Ileum (tissue), 1 donor: ENCODE results near the genes MT1E and PLLP.

DNA sequence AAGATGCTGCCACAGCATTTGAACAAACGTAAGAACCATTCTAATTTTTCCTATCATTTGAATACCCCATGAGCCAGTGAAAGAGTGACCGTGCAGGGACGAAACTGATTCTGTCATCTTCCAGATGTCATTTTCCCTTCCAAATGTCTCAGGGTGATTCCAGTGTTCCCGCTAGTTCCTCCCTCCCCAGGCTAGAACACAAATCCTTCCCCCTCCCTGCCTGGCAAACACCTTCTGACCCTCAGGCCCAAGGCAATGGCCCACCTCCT, 2.6 kb downstream of the MT2A start:
- PRO-cap, result no peak

DNA sequence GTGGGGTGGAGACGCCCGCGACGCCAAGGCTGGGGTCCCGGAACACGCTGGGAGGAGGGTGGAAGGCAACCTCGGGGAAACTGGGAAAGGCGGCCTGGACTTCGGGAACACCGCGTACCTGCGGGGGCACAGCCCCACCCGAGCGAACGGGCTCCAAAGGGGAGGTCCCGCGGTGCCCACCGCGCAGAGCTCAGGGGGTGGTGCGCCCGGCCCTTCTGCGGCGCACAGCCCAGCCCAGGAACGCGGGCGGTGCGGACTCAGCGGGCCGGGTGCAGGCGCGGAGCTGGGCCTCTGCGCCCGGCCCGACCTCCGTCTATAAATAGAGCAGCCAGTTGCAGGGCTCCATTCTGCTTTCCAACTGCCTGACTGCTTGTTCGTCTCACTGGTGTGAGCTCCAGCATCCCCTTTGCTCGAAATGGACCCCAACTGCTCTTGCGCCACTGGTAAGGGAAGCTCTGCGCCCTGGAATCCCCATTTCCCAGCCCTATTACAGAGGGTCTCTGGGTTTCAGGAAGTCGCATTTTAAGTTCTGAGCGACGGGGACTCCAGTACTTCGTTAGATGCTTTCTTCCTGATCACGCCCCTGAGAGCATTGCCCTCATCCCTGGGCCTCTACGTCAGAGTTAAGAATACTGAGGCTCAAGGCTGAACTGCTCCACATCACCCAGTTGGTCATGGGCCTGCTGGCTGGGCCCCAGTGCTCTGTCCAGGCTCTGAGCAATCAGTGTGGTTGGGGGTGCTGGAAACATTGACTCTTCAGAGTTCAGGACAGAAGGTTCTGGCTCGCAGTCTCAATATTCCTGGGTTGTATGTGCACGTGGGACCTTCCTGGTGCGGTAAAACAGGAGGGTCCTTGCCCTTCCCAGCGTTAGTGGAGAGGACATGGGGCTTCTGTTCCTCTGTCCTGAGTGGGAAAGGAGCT, at the start of gene MT1E:
MT1E (plus strand) TSS at position 345 of the 922 bp plus-strand sequence.
- PRO-cap, result bidirectional peak, plus-strand start at position 345 of the sequence, minus-strand start at position 82 of the sequence; bidirectional peak, plus-strand start at position 667 of the sequence, minus-strand start at position 558 of the sequence

GRCh38 chr16:56631906-56632360, 526 bp upstream of the MT1M start:
- PRO-cap, result bidirectional peak, plus-strand start at chr16:56632229, minus-strand start at chr16:56632240

GRCh38 chr16:56638882-56639151, 351 bp downstream of the MT1A start:
- PRO-cap, result no peak

GRCh38 chr16:56915765-56916264, 16.1 kb upstream of the HERPUD1 start:
- PRO-cap, result no peak

GRCh38 chr16:57003685-57004171, 14.4 kb downstream of the NLRC5 start:
- PRO-cap, result no peak

DNA sequence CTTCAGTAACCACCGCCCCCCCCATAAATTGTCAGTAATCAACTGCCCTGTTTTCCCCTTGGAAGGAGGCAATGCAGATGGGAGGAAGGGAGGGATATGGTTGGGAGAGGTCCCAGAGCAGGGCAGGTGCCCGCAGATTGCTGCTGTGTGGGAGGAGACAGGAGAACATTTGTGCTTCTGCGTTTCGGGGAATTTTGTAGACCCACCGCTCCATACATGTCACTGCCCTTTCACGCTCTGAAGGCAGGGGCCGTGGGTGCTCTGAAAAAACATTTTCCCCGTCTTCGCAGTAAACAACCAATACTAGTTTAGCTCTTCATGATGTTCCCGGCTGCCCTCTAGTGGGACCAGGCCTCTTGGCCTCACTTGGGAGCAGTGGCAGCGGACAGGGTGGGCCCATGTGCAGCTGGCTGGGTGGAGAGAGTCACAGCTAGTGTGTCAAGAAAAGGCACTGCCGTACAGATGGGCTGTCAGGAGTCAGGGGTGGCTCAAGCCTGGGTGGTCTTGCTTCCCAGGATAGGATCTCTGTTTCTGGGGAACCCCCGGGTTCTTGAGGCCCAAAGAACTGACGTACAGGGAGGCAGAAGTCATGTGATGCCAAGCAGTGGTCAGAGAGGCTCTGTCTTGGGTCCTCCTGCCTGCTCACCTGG, 46.6 kb upstream of the CPNE2 start:
- PRO-cap, result no peak

GRCh38 chr16:57137940-57138382, 45.6 kb downstream of the CPNE2 start:
- PRO-cap, result no peak

DNA sequence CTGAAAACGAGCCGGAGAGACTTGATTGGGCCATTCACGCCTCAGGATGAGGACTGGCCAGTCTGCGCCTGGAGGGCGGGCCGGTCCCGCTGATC, 128 bp upstream of the PSME3IP1 start:
- PRO-cap, result no peak

DNA sequence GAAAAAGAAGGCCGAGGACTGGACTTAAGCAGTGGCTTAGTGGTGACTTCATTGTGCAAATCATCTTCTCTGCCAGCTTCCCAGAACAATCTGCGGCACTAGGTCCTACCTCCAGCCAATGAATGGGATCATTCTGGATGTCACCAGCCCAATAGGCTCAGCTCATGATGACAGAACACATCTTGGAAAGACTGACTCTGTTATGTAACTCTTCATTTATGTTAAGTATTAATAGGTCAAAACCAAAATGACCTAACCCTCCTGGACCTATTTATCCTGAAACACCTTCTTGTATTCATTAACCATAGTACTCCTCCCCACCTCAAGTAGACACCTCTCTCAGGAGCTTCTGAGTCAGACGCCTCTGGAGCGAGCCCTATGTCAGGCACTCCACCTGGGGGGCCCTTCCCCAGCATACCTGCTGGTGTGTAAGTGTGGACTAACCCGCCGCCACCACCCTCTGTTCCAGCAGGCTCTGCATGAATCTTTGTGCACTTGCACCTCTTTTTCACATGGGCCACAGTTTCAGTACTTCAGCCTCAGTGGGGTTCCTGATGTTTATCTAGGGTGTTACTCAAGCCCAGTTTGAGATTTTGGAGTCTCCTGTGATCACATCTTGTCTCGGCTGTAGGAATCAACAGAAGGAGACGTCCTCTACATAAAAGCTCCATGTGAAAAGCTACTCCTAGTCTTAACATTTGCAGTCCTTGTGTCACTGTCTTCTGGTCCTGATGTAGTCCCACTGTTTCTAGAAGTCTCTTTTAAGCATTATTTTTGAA, 7.3 kb downstream of the ARL2BP start:
- PRO-cap, result no peak

GRCh38 chr16:57253628-57253981, 8.5 kb downstream of the ARL2BP start:
- PRO-cap, result no peak

- PRO-cap, result unidirectional peak, minus-strand start at chr16:57284383; bidirectional peak, plus-strand start at chr16:57284771, minus-strand start at chr16:57284643
These were observed at the start of gene PLLP for GRCh38 chr16:57284120-57285374. PLLP (minus strand) TSS chr16:57284672.

- PRO-cap, result bidirectional peak, plus-strand start at chr16:57447906, minus-strand start at chr16:57447920
These were observed 407 bp downstream of the COQ9 start for GRCh38 chr16:57447615-57448156.

DNA sequence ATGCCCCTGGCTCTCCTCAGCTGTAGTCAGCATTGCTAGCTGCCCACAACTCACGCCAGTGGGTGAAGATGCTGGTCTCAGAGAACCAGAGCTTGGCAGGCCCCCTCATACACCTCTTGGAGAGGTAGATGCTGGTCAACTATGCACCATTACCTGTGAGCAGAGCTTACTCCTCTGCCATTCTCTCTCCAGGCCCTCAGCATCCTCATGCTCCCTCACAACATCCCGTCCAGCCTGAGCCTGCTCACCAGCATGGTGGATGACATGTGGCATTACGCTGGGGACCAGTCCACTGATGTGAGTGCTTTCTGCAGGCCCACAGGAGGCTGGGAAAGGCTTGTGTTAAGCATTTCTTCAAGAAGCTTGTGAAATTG, 4.4 kb upstream of the POLR2C start:
- PRO-cap, result no peak

GRCh38 chr16:57461037-57461236, 1.5 kb upstream of the POLR2C start:
- PRO-cap, result no peak

GRCh38 chr16:57624130-57624601, 4.3 kb upstream of the ADGRG1 start:
- PRO-cap, result no peak

- PRO-cap, result no peak
These were observed 7.3 kb downstream of the DRC7 start for GRCh38 chr16:57701680-57702486.

DNA sequence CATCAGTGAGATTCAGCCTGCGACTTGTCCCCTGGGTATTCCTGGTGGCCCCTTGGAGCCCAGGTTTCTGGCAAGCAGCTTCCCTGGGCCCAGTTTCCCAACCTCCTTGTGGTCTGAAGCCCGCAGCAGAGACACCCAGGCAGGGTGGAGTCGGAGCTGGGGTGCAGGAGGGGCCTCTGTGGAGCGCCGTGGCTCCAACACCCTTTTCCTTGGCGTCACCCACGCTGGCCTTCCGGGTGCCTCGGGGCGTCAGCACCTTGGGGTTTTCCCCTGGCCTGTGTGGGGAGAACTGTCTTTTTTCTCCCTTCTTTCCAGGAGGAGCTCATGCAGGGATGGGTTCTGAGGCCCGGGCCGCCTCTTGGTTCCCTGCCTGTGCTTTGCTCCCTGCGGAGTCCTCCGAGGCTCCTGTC, 4.7 kb downstream of the KATNB1 start:
- PRO-cap, result no peak

DNA sequence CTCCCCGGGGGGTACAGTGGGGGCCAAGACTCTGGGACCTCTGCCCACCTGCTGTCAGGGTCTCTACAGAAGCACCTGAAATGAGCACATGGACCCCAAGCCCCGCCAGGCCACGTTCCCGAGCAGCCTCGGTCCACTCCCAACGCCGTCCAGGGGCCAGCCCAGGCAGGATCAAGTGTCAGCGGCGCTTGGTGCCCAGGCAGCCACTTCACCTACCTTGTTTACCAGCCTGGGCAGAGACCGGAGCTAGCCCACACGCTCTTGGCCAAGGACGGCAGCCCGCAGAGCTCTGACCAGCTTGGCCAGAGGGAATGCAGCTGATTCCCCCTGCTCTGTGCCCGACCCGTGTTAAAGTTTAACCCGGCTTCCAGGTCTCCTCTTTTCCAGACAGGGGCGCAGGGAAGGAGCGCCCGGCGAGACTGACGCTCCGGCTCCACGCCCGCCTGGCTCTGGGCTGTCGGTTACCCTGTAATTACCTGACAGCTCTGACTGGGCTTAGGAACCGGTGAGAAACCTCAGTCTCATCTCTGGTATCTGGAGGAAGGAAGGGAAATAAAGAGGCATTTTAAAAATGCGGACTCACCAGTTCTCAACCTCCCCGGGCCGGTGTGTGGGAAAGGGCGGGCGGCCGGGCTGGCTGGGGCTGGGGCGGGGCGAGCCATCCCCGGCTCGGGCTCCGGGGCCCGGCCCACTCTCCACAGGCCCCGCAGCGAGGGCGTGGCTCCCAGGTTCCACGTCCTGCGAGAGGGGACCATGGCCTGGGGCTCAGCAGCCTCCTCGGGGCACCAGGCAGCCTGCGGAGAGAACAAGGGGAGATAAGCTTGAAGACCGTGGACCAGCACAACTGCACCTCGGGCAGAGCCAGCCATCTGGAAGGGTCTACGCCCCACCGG, 4.6 kb downstream of the KIFC3 start:
- PRO-cap, result bidirectional peak, plus-strand start at position 390 of the sequence, minus-strand start at position 291 of the sequence; unidirectional peak, minus-strand start at position 451 of the sequence; bidirectional peak, plus-strand start at position 762 of the sequence, minus-strand start at position 608 of the sequence

DNA sequence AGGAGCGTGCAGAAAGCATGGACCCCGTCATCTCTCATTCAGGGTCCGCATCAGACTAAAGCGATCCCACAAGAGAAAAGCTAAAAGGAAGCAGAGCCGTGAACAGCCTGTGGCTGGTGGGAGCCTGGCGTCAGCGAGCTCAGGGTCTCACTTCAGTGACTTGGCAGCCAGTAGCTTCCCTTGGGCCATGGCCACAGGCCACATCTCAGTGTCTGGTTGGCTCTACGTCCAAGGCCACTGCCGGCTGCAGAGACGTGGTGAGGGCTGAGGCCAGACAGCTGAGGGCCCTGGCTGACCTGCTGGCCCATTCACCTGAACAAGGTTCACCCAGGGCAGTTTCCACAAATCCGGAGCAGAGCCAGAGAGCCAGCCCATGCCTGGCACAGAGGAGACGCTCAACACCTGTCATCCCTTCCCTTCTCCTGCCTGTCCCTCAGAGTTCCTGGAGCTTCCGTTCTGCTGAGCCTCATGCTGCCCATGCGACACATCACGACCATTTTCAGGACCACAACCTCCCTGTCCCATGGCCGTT, 24.9 kb upstream of the KIFC3 start:
- PRO-cap, result bidirectional peak, plus-strand start at position 436 of the sequence, minus-strand start at position 239 of the sequence